Spinal cord (tissue), 3 donors: Measurements from ENCODE around the genes MAP6D1, EIF2B5, VWA5B2 and FAM131A.

DNA sequence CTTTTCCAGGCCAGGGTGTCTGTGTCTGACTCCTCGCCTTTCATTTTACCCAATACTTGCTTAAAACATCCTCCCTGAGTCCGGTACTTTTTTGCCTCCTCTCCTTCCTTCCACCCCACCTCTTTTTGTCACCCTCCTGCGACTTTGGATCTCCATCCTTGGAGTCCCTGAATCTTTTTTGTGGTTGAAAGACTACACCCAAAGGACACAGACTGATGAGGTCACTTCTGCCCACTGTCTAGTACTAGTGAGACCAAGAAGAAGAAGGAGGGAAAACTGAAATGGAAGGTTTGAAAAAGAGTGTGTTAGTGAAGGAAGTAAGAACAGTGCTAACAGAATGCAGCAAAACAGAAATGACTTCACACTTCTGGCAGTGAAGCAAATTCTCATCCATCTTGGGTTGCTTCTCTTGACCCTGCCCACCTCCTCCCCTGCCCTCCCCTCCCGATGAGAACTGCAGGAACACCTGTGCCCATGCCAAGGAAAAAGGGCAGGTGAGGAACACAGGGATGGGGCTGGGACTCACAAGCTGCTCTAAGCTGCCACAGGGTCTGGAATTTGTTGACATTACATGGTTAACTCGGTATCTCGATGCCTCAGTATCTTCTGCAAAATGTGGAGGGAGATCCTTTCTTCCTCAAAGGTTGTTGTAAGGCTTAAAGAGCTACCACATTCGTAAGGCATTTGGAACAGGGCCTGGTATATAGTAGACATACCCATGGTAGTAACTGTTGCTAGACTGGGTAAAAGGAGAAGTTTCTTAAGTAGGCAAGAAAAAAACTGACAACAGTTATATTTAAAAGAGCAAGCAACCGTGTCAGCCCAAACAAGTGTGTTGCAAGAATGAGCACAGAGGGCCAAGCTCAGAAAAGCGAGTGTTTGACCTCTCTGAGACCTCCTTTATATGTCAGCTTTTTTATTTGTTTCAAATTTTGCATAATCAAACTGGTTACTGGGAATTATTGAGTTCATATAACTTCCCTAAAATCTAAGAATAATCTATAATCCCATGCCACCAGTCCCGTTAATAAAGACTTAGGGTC, 6.9 kb downstream of the B3GNT5 start:
- PRO-cap, result no peak
- RAMPAGE, long total RNA, result no peak

DNA sequence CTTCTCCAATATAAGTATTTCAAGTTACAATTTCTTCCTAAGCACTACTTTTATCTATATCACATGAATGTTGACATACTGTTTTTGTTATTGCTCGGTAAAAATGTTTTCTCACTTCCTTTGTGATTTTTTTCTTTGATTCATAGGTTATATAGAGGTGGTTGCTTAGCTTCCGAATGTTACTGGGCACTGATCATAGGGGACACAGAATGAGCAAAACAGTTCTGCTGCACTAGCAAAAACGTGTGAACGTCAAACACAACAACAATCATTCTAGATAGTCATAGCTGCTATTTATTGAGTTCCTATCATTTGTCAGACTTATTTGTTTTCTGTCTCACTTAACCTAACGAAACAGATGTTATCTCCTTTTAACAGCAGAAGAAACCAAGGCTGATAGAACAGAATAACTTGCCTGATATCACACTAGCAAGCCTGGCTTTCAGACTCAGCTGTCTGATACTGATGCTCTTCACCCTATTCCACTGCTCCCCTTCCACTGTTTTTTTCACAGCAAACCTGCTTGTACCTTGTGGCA, 79.0 kb downstream of the MCF2L2 start:
- PRO-cap, result no peak
- RAMPAGE, long total RNA, result no peak

DNA sequence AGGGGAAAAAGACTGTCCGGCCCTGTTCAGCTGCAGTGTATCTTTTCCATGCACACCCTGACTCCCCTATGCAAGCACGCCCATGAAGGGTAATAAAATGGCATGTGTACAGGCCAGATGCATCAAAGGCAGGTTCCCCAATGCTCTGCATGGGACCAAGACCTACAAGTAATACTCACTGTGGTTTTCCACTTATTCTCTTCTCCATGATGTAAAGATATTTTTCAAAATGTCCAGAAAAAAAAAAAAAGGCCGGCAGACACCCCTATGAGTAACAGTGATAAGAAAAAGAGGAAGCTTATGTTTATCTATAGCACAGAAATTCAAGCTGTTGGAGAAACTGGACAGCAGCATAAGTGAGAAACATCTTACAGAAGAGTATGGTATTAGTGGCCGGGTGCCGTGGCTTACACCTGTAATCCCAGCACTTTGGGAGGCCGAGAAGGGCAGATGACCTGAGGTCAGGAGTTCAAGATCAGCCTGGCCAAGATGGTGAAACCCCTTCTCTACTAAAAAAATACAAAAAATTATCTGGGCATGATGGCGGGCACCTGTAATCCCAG, 70.7 kb downstream of the MCF2L2 start:
- PRO-cap, result no peak
- RAMPAGE, long total RNA, result no peak

GRCh38 chr3:183370814-183371291, 57.6 kb downstream of the MCF2L2 start:
- PRO-cap, result no peak
- RAMPAGE, long total RNA, result no peak

DNA sequence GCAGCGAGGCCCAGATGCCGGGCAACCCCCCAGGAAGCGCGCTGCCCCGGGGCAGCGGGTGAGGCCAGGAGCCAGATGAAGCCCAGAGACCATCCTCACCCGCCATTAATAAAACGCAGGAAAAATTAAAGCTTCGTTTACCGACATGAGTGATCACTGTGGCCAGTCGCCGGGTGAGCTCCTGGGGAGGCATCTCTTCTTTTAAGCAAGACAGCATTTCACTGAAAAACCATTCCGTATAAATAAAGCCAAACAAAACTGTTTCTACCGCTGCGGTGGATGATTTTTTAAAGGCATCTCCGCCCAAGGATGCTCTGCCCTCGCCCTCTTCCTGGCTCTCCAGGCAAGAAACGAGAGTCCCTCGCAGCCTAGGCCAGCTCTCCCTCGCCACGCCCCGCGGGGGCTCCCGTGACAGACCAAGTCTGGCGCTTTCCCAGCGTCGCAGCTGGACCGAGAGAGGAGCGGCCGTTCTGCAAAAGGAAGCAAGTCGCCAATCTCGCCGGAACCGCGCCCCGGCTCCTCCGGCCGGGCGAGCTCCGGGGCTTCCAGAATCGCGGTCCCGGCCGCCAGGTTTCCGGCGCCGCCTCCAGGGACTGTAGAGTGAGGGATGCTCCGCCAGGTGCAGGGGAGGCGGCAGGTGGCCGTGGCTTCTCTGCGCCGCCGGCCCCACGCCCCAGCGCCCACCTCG, 514 bp downstream of the MCF2L2 start:
- PRO-cap, result no peak
- RAMPAGE, long total RNA, result no peak

- PRO-cap, result no peak
- RAMPAGE, long total RNA, result no peak
Observed at GRCh38 chr3:183650069-183650538, 14.7 kb downstream of the KLHL24 start.

GRCh38 chr3:183697559-183697747, 144 bp upstream of the YEATS2 start:
- PRO-cap, result no peak
- RAMPAGE, long total RNA, result no peak

DNA sequence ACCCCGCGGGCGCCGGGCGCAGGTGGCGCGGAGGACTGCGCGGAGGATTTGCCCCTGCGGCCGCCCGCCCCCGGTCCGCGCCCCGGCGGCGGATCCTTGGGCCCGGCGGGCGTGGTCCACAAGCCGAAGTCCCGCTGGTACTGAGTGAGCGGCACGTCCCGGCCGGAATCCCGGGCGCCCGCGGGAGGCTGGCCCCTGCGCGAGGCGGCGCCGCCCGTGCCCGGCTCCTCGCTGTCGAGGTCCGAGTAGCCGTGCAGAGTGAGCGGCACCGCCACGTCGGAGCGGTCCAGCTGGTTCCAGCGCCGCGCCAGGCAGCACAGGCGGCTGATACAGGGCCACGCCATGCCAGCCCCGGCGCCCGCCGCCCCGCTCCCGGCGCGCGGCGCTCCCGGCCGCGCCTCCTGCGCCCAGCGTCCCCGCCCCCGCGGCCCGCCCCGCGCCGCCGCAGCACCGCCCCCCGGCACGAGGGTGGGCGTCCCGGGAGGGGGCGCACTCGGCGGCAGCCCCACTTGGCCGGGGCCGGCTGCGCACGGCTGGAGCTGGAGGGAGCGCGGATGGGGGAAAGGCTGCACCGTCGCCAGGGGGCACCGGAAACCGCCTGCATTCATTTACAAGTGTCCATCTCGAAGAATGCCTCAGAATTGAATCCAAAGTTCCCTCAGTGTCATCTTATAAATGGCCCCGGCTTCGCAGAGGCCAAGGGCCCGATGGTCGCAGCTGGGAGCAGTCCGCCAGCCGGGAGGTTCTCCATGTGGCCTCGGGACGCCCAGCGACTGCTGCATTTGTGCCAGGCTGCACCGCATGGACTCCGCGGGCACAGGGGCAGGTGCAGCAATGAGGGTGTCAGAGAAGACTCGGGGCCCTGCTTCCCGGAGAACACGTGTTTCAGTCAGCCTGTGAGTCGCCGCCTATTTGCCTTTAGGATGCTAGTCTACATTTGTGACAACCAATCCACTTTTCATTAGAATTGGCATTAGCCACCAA, at the start of gene MAP6D1:
TSS of gene MAP6D1 (minus strand) at position 374 of the 984 bp plus-strand sequence.
- PRO-cap, result no peak
- RAMPAGE, long total RNA, result no peak

- PRO-cap, result no peak
- RAMPAGE, long total RNA, result no peak
Observed at GRCh38 chr3:183961183-183961793, 56.4 kb downstream of the ABCC5 start.

DNA sequence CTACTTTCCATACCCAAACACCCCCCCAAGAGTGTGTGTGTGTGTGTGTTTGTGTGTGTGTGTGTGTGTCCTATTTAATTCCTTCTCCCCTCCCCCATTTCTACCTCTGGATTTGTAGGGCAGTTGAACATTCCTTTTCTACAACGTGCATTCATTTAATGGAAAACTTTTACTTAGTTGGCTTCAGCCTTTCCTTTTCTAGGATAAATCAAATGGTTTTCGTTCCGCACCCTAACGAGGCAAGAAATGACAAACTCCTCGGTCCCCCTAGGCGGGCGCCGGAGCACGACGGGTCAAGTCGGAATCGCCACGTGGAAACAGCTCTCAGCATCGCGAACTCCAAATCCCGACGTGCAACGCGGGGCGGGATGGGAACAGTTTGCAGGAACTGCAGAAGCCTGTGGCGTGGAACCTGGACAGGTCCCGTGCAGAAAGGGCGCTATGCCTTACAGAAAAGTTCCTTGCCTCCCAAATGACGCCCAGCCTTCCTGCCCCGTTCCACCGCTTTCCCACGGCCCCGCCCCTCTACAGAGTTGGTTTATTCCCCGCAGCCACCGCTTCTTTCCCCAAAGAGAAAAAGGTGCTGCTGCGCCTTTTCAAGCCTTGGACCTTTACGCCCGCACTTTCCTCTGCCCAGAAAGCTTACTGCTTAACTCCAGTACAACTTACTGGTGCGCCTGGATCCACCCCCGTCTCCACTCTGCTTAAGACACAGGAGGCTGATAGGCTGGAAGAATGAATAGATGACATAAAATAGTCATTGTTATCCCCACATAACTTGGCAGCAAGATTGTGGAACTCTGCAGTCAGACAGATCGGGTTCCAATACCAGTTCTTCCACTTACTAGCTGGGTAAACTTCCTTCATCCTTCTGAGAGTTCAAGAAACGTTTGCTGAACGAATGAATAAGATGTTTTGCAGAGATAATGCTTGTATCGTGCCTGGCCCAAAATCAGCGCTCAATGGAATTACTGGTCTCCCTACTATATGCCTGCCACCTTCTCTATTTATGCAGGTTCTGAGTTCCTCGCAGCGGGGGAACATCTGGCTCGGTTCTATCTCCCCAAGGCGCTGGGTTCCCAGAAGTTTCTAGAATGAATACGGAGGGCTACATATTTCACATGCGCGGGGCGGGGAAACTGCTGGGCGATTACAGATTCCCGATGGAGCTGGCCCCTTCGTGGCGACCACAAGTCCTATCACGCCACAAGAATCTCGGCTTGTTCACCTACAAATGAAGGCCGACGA, 867 bp upstream of the EIF2B5 start:
- PRO-cap, result no peak
- RAMPAGE, long total RNA, result no peak

GRCh38 chr3:184135115-184136156, at the start of gene EIF2B5:
TSS of gene EIF2B5 (plus strand) at chr3:184135358.
- PRO-cap, result no peak
- RAMPAGE, long total RNA, result no peak

- PRO-cap, result no peak
- RAMPAGE, long total RNA, result no peak
Observed at GRCh38 chr3:184186262-184187099, 482 bp downstream of the ABCF3 start.

GRCh38 chr3:184229191-184229716, at the start of gene VWA5B2:
TSS of gene VWA5B2 (plus strand) at chr3:184229585.
- PRO-cap, result no peak
- RAMPAGE, long total RNA, result no peak

DNA sequence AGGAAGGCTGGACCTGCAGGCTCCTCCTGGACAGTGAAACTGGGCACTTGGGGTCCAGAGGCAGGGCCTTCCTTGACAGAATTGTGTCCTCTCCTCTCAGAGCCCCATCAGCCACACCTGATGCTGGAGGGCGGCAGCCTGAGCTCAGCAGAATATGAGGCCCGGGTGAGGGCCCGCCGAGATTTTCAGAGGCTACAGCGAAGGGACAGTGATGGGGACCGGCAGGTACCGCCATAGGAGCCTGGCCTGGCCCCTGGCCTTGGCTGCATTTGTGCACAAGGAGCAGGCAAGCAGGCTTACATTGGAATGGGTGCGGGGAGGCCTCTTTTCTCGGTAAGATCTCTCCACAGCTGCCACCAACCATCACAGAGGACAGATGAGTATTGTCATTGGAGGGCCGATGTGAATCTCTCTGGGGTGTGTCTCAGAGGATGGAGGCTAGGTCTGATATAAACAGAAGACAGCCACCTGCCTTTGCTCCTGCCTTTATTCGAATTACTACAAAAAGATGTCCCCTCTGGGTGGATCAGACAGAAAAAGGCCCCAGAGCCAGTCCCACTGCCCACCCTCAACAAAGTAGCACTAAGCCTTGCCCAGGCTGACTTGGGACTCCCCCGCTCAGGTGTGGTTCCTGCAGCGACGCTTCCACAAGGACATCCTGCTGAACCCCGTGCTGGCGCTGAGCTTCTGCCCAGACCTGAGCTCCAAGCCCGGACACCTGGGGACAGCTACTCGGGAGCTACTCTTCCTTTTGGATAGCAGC, 5.3 kb downstream of the VWA5B2 start:
- PRO-cap, result no peak
- RAMPAGE, long total RNA, result no peak

GRCh38 chr3:184300172-184300643, 1.2 kb downstream of the PSMD2 start:
- PRO-cap, result no peak
- RAMPAGE, long total RNA, result no peak

GRCh38 chr3:184322772-184323634, 8.6 kb downstream of the EIF4G1 start:
- PRO-cap, result no peak
- RAMPAGE, long total RNA, result no peak

DNA sequence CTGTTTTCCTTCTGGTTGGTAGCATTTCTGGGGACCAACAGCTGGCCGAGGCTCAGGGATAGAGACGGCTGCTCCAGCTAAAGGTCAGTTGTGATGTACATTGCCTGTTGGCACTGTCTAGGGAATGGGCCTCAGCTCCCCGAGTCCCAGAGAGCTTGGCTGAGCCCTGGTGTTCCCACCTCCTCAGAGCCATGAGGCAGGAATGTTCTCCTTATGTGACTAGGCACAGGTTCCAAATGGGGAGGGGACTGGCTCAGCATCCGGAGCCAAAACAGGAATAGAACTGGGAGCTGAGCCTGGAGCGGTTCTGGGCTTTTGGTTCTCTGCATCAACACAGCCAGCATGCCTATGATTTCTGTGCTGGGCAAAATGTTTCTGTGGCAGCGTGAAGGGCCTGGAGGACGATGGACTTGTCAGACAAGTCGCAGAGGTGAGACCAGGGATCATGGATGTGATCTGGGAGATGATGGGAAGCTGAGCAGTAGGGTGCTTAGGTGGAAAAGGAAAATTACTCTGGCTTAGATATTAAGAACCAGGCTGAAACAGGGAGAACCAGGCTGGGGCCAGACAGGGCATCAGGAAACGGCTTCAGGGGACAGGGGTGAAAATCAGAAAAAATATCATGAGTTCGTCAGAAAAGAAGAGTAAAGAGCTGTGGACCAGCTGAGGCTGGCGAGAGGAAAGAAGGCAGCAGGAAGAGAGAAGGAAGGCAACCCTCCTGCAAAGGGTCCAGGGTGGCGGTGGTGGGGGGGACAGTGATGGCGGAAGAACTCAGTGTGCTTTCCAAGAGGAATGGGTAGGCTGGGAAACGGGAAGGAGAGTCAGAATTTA, at the start of gene FAM131A:
TSS of gene FAM131A (plus strand) at position 312 of the 831 bp plus-strand sequence.
- PRO-cap, result no peak
- RAMPAGE, long total RNA, result no peak

- PRO-cap, result unidirectional peak, plus-strand start at chr3:184362606
- RAMPAGE, long total RNA, result no peak
Observed at GRCh38 chr3:184361977-184362761, 659 bp downstream of the POLR2H start.

- PRO-cap, result no peak
- RAMPAGE, long total RNA, result no peak
Observed at GRCh38 chr3:184523810-184524142, 37.8 kb upstream of the EPHB3 start.

- PRO-cap, result no peak
- RAMPAGE, long total RNA, result no peak
Observed at GRCh38 chr3:184575429-184576279, 14.1 kb downstream of the EPHB3 start.